SP-49 (cell line): ENCODE measurements around a stretch of chr10.

DNA sequence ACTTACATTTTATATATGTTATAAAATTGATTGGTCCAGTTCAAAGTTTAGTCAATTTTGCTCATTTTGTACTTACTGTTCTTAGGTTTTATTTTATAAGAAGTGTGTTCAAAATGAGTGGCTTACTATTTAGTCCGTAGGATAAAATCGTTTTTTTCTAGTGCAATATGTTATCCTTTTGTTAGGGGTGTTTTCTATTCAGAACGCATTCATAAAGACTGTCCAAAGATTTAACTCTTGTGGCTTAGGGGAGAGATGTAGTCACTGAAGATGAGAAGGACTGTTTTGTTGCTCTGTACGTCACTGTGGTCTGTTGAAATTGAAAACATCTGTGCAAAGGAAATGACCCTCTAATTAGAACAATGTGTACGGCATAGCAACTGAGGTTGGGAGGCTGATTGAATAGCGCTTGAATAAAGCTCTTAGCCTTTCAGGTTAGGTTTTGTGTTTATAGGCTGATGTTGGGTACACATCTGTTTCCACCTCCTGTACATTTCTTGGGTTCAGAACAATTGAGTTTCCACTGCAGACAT lies 453.5 kb upstream of the AKR1E2 start:
- PRO-cap, result no peak

DNA sequence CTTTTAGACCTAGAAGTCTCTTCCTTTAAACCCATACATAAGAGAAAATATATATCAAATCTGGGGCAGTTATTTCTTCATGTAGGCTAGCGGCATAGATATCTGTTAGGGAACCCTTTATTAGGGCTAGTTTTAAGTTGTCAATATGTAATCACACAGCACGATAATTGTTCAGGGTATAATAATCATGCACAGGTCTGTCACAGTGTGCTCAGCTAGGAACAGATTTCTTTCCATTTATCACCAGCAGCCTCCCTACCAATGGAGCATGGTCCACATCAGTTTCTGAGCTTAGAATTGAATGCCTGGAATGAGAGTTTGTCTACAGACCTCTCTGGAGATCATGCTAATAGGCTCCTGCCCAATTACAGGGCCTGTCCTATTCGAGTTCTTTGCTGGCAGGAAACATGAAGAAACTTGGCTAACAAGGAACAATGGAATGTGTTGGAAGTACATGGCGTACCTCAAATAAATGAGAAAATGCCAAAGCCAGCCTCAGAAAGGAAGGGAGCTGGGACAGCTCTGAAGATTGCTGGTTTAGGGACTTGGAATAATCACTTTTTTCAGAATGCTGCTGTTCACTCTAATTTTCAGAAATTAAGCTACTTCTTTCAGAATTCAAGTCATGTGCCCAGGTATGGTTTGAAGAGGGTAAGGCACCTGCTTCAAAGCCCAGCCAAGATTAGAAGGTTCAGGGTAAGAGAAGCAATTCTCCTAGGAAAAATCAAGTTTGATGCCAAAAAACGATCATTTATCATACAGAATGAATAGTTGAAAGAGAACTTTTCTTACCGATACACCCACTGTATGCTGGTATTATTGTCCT lies 186.0 kb upstream of the AKR1E2 start:
- PRO-cap, result no peak

GRCh38 chr10:4770618-4771463 lies 55.2 kb upstream of the AKR1E2 start:
- PRO-cap, result no peak

- PRO-cap, result no peak
Observed at GRCh38 chr10:4780555-4781128, 45.4 kb upstream of the AKR1E2 start.

DNA sequence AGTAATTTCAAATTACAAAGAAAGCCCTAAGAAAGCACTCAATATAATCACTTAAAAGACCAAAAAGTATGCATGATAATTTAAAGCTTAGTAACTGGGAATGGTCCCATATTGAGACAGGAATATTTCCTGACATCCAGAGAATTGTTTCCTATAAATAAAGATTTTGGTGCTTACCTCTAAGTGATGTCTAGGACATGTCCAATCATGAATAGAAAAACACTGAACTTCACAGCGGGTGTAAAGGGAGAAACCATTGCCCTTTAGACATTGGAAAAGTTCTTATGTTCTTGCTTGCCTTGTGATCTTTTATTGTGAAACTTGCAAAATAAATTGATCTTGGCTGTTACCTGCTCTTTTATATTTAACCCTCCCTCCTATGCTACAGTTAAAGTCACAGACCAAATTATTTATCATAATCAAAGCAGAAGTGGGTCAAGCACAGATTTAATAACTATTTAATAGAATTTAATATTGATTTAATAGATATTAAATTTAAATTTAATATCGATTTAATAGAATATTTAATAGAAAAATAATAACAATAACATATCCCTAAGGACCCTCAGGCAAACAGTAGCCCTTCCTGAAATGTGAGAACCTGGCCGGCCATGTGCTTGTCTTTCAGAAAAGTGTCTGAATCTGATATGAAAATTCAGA lies 47.1 kb upstream of the AKR1C1 start:
- PRO-cap, result no peak

GRCh38 chr10:4957297-4957496 lies 6.0 kb upstream of the AKR1C1 start:
- PRO-cap, result no peak

GRCh38 chr10:4972401-4973112 lies 9.3 kb downstream of the AKR1C1 start:
- PRO-cap, result no peak

DNA sequence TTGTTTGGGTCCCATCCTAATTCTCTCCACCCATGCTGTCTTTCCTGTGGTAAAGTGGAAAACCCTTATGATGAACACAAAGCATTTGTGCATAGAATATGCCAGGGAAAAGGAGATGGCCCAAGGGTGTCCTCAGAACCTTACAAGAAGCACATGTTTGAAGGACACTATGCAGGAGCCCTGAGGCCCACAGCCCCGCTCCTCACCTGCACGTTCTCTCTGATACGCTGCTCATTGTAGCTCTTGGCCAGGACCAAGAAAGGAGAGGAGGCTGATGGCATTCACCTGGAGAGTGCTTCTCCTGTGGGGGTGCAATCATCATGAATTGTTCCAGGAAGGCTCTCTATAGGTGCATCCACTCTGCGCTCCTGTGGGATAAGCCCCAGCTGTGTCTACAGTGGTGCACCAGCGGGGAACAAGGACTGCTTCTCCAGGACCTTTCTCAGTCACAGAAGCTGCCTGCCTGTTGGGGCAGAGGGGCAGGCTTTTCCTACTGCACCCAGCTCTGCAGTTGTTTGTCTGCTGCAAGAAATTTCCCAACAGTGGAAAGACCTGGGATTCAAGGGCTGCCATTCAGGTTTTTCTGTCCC lies 20.0 kb downstream of the AKR1C2 start:
- PRO-cap, result no peak

DNA sequence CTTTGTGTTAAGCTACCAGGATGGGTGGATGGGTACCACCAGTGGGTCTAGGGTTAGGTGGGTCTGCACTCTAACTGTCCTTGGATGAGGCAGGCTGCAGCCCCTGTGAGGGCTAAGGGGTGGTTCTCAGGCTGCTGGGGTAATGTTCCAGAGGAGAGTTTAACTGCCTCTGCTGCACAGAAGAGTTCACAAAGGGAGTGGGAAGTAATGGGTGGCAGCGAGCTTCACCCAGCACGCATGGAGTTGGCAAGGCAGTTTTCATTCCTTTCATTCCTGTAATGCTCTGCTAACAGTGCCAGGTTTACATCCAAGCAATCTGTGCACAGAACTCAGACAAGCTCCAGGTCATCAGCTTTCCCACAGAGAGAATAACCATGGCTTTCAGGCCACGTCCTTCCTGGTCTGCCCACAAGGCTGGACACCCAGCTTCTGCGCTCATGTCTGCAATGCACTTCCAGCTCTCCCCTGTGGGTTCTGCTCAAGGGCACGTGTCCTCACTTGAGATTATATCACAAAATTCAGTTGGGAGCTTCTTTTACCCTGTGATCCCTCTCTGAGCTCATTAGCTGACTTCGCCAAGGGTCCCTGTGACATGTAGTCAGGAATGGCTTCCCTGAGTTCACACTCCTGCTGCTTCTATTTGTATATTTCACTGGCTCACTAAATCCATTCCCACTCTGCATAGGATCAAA lies 18.7 kb downstream of the AKR1C2 start:
- PRO-cap, result no peak

DNA sequence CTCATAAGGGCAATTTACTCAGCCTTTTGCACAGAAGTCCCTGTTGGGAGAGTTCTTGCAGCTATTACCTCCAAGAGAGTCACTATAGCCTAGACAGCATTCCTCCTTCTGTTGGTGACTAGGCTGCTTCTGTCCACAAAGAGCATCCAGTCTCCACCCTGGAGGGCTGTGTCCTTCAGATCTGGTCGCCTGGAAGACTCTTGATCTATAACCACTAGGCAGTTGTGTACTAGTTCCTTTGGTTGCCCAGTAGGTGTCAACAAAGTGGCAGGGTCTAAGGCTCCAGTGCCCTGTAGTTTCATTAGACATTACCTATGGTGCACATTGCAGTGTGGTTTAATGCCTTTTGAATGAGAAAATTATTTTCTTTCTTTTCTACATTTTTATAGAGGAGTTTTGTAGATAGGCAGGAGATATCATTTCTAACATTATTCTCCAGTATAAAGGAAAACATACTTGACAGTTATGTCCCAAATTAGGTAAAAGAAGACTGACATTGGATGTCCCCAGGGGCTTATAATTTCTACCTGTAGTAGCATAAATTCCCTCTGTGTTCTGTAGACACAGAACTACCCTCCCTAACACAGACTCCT lies 11.4 kb upstream of the AKR1C2 start:
- PRO-cap, result no peak

- PRO-cap, result no peak
Observed at GRCh38 chr10:5041205-5041789, 37.6 kb upstream of the AKR1C2 start.

DNA sequence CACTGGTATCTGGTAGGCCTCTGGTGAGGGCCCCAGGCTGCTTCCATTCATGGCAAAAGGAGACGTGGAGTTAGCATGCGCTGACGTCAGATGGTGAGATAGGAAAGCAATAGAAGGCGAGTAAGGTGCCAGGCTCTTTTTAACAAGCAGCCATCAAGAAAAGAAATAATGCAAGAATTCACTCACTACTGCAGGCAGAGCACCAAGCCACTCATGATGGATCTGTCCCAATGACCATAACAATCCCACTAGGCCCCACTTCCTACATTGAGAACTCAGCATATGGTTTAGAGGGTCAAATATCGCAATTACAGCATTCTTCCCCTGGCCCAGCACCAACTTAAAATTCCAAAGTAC lies 37.9 kb downstream of the AKR1C8 start:
- PRO-cap, result no peak

DNA sequence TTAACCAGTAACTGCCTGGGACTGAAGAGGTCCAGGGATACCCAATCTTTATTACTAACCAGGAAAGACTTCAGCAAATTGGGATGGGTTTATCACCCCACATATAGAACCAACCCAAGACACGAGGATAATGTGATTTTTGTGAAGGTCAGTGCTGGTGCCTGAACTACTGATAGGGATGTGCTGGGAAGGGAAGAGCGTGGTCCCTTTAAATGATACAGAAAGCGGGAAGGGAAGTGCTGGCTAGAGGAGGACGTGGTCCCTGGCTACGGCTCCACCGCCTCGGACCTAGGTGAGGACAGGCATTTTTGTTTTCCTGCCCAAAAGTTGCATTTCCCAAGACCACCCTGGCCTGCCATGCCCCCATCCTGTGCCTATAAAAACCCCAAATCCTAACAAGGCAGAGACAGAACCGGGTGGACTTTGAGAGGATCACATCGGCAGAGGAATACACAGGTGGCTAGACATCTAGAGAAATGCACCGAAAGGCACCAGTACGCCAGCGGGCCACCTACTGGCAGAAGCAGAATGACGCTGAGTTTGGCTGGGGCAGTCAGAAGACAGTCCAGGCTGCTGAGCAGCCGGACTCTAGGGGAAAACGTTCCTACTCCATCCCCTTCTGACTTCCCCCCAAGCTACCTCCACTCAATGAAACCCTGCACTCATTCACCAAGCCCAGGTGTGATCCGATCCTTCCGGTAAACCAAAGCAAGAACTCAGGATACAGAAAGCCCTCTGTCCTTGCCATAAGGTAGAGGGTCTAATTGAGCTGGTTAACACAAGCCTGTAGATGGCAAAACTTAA lies 2.7 kb downstream of the AKR1C4 start:
- PRO-cap, result no peak

- PRO-cap, result no peak
Observed at GRCh38 chr10:5476679-5477937, 22.3 kb downstream of the CALML5 start.

DNA sequence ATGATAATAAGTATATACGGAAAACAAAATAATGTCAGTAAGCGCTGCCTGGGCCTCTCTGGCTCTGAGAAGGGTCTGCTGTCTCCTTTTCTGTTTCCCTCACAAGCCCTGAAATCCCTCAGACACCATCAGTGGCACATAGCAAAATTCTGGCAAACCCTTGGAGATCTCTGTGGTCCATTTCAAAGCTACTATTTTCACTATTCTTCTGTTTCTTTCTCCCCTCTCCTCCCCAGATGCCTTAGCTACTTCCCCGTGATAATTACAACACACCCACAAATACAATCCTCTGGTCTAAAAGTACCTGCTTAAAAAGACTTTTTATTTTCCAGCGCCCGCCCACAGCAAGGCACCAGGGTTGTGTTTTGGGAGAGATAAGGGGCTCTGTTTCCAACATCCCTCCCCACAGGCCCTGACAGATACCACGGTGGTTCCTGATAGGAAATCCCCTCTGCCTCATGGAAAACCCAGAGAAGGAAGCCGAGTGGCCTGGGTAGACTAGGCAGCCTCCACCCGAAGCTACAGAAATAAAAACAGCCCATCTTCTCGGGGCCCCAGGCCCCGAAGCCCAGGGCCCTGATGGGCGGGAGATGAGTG lies 19.9 kb downstream of the CALML5 start:
- PRO-cap, result no peak

DNA sequence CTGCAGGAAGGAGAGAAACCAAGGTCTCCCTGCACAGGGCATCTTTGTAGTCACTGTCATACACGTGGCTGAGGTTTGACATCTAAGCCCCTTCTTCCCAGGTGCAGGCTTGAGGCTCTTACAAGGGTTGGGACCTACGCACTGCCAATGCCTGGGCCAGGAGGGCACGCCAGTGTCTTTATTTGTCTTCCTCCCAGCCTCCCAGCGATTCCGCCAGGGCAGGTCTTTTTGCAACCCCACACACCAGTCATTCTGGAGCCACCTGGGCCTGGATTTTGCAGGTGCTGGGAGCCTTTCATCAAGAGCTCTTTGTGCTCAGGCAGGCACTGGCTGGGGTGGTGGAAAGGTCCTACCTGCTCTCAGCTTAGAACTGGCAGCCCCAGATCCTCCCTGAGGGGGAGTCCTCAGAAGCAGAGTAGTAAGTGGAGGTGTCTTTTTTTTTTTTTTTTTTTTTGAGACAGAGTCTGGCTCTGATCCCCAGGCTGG lies 3.1 kb downstream of the CALML3 start:
- PRO-cap, result no peak

- PRO-cap, result no peak
Observed at GRCh38 chr10:5563891-5564495, 39.2 kb downstream of the CALML3 start.

DNA sequence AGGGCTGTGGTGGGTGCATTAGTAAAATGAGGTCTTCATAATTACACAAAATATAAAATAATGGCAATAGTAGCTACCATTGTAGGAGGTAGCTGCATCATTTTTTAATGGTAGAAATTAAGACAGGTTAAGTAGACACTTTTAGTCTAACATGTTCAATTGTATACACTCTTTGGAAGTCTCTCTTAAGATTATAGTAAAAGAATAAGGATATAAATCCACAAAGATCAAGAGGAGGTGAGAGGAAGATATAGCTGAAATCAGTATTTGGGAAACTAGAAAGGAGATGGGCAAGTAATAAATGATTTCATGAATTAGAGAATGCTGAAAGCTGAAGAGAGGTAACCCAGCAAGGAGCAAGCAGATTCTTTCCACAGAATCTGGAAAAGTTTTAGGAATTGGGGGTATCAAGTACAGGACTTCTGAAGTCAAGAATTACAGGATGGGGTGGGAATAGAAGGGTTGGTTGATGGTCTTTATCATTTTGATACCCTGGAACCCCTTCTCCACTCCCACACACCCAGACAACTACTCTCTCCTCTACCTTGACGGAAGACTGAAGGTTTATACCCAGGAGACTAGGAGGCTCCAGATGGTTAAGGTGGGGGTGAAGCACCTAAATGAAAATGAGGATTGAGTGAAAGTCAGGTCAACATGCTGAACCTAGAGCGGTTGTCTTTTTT lies 11.0 kb downstream of the TASOR2 start:
- PRO-cap, result no peak

DNA sequence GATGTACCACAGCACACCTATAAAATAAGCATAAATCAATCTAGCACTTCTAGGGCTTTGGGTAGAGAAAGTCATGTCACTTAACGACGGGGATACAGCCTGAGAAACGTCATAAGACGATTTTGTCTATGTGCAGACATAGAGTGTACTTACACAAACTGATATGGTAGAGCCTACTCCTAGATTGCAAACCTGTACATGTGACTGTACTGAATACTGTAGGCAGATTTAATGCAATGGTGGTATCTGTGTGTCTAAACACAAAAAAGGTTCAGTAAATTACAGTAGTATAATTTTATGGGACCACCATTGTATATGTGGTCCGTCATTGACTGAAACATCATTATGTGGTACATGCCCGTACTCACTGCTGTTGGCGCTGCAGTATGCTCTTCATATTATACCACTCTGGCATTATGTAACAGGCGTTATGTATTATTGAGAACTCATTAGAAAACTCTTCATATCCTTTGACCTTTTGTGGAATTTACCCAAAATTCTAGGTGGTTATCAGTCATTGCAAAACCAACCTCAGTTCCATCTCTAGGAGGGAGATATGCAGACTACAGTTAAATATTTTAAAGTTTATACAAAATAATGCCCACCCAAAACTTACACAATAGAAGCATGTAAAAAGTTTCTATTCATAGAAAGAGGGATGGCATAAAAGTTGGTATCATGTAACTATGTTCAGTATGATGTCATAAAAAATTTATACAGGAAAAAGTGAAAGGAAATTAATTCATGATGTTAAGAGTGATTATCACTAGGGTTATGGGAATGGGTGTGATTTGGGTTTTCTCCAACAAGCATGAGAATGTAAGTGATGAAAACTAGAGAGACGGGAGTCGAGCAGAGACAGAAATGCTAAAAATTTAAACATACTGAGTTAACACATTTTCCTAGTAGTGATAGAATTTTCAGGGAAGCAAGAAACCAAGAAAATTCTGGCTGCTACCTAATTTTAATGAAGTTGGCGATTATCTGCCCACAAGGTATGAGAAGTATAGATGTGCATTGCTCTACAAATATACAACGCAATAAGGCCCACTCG lies 52.9 kb downstream of the GDI2 start:
- PRO-cap, result no peak

GRCh38 chr10:5813989-5815116 lies 1.1 kb upstream of the GDI2 start:
- PRO-cap, result no peak